ENCODE measurements around a stretch of chr13.

DNA sequence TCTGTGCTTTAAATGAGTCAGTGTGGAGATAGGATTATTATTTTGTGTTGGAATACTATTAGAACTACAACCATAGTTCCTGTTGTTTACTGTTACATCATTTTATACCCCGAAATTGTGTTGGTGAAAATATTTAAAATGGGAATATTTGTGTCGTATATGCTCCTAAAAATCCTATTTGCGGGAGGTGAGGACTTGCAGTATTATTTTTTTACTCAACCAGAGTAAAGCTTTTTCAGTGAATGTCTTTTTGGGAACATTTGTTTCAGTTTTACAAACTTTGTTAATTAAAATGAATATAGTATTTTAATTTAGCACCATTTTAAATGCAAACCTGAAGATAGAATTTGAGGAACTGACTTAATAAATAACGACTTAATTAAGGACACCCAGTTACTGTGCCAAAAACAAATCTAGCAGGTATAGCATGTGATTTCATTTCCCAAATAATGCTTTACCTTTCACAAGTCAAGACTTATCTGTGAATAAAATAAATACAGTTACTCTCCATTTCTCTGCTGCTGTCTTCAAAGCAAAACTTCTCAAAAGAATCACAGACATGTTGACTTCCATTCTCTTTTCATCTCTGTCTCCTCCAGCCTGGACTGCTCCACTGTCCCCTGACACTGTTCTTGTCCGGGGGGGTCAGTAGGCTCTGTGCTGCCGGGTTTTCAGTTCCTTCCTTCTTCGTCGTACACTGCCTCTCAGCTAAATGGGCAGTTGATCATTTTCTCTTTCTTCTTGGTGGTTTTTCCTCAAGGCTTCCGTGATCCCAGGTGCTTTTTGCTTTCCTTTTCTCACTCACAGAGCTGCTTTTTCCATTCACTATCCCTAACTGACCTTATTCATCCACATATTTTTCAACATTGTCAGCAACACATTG, 39.5 kb downstream of the METTL21C start:
- PRO-cap, 4 experiments: no peak in any of the 4 experiments
- RAMPAGE, long total RNA, 2 experiments: no peak in any of the 2 experiments

- PRO-cap, 4 experiments: peak in 2 of 4 experiments; most common plus-strand start chr13:102862449 (in 1)
- RAMPAGE, long total RNA, 2 experiments: no peak in any of the 2 experiments
Observed at GRCh38 chr13:102861881-102863182, 16.5 kb downstream of the ERCC5 start.

- PRO-cap, 4 experiments: no peak in any of the 4 experiments
- RAMPAGE, long total RNA, 2 experiments: no peak in any of the 2 experiments
Observed at GRCh38 chr13:103350805-103351583, 284.8 kb upstream of the SLC10A2 start.

GRCh38 chr13:104822491-104822987, 643.3 kb upstream of the DAOA start:
- PRO-cap, 4 experiments: no peak in any of the 4 experiments
- RAMPAGE, long total RNA, 2 experiments: no peak in any of the 2 experiments

DNA sequence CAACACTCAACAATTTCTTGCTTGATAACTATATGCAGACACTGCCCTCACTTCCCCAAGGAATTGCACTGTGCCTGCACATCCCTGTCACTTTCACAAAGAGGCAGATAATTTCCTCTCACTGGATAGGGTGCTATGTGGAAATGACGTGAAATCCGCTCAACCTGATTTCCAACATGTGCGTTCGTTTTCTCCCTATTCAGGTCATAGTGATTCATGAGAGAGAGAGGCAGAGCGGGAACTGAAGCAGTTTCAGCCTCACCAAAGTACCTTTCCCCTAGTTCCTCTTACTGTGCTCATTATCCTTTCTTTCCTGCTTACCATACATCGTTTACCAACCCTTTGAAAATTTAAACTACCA, 326.5 kb upstream of the DAOA start:
- PRO-cap, 4 experiments: no peak in any of the 4 experiments
- RAMPAGE, long total RNA, 2 experiments: no peak in any of the 2 experiments

GRCh38 chr13:106151842-106152491, 383.5 kb downstream of the EFNB2 start:
- PRO-cap, 4 experiments: no peak in any of the 4 experiments
- RAMPAGE, long total RNA, 2 experiments: no peak in any of the 2 experiments

DNA sequence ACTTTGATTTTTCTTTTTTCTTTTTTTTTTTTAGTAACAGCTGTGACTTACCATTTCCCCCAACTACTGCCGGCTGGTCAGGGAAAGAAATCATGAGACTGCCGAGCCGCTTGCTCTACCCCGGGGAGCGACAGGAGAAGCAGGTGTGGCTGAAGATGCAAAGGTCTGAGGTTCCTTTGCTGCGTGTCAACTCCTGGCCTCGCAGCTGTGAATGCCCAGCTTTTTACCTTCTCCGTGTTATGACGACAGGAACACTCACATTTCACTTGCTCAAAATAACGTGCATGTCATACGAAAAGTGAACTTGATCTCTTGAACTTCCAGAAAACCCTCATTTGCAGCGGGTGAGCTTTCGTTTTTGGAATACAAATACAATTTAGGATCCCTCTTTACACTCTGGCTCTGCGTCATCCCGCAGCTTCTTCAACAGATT, 117.9 kb downstream of the EFNB2 start:
- PRO-cap, 4 experiments: no peak in any of the 4 experiments
- RAMPAGE, long total RNA, 2 experiments: no peak in any of the 2 experiments

GRCh38 chr13:106522962-106523242, 12.6 kb downstream of the EFNB2 start:
- PRO-cap, 4 experiments: no peak in any of the 4 experiments
- RAMPAGE, long total RNA, 2 experiments: no peak in any of the 2 experiments

GRCh38 chr13:106550768-106551417, 15.4 kb upstream of the EFNB2 start:
- PRO-cap, 4 experiments: no peak in any of the 4 experiments
- RAMPAGE, long total RNA, 2 experiments: no peak in any of the 2 experiments

GRCh38 chr13:106623593-106624258, 55.8 kb upstream of the ARGLU1 start:
- PRO-cap, 4 experiments: no peak in any of the 4 experiments
- RAMPAGE, long total RNA, 2 experiments: no peak in any of the 2 experiments

GRCh38 chr13:106916841-106917156, 348.9 kb upstream of the ARGLU1 start:
- PRO-cap, 4 experiments: peak in 4 of 4 experiments; most common minus-strand start chr13:106917100 (in 4)
- RAMPAGE, long total RNA, 2 experiments: no peak in any of the 2 experiments

DNA sequence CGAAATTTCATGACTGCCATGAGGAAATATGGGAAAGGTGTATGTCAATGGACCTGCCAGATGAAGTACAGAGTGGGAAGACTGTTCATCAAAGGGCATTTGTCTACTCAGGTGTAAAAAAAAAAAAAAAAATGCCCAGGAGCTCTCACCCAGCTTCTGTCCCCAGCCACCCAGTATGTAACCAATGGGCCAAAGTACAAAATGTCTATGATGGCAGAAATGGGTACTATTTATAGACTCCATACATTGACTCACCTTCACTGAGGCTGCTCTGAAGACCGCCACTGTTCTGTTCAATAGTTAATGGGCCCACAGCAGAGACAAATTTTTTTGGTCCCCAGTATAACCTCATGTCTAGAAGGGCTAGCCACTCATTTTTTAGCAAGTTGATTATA, 127.9 kb upstream of the NALF1 start:
- PRO-cap, 4 experiments: no peak in any of the 4 experiments
- RAMPAGE, long total RNA, 2 experiments: no peak in any of the 2 experiments

DNA sequence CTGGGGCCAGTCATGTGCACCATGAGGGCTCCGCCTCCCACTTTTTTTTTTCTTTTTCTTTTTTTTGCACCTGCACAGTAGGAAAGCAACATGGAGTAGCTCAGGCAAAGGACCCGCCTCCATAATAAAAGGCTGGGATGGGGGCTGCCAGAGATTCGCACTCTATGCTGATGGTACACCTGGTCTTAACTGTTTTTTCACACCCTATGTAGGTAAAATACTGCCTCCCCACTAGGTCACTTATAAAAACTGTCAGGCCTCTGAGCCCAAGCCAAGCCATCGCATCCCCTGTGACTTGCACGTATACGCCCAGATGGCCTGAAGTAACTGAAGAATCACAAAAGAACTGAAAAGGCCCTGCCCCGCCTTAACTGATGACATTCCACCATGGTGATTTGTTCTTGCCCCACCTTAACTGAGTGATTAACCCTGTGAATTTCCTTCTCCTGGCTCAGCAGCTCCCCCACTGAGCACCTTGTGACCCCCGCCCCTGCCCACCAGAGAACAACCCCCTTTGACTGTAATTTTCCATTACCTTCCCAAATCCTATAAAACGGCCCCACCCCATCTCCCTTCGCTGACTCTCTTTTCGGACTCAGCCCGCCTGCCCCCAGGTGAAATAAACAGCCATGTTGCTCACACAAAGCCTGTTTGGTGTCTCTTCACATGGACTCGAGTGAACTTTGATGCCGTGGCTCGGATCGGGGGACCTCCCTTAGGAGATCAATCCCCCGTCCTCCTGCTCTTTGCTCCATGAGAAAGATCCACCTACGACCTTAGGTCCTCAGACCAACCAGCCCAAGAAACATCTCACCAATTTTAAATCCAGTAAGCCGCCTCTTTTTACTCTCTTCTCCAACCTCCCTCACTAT, 521.3 kb downstream of the IRS2 start:
- PRO-cap, 4 experiments: no peak in any of the 4 experiments
- RAMPAGE, long total RNA, 2 experiments: no peak in any of the 2 experiments

DNA sequence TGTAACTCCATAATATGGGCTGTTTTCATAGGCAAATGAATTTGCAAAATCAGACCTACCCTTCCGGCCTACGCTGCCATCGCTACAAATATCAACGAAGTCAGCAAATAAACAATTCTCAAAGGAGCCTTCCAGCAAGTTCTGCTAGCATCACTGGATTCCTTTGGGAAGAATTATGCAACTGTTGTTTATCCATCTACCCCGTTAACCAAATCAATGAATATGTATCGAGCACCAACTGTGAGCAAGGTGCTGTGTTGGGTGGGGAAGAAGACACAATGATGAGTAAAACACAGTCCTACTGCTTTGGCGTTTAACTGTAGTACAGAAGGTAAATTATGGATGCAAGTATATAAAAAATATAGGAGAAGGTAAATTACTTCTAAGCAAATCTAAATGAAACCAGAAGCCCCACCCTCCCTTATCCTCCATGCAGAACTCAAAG, 396.3 kb downstream of the IRS2 start:
- PRO-cap, 4 experiments: peak in 1 of 4 experiments; most common plus-strand start position 114 of the sequence (in 1); most common minus-strand start position 93 of the sequence (in 1)
- RAMPAGE, long total RNA, 2 experiments: no peak in any of the 2 experiments

GRCh38 chr13:109479963-109480645, 306.3 kb downstream of the IRS2 start:
- PRO-cap, 4 experiments: no peak in any of the 4 experiments
- RAMPAGE, long total RNA, 2 experiments: no peak in any of the 2 experiments

- PRO-cap, 4 experiments: peak in 4 of 4 experiments; most common plus-strand start chr13:109685149 (in 3); most common minus-strand start chr13:109684994 (in 3)
- RAMPAGE, long total RNA, 2 experiments: start-site peak on the plus strand in 1 of 2 experiments, at chr13:109685180-109685203 at its widest, 7 reads per replicate
Observed at GRCh38 chr13:109684269-109685255, 101.8 kb downstream of the IRS2 start.

GRCh38 chr13:109715844-109716503, 70.4 kb downstream of the IRS2 start:
- PRO-cap, 4 experiments: peak in 4 of 4 experiments; most common plus-strand start chr13:109716176 (in 4); most common minus-strand start chr13:109716030 (in 3)
- RAMPAGE, long total RNA, 2 experiments: no peak in any of the 2 experiments

DNA sequence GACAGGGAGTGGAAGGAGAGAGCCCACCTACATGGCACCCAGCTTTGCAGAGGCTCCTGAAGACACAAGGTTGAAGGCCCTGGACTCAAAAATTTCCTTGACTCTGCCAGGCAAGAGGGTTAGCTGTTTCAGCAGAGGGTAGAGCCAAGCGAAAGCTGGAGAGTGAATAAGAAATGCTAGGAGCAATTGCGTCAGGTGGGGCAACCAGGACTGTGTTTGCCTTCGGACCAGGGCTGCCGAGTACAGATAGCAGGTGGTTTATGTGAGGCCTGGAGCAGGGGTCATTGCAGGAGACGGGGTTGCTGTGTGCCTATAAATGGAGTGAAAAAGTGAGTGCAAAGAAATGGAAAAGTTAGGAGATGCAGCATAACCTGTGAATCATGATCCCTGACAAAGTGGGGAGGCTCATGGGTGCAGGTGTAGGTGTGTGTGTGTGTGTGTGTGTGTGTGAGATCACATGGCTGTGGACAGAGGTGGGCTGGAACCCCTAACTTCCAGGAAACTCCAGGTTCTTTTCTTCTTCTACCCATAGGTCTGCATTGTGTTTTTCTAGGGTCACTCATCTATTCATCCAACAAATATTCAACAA, 59.0 kb downstream of the IRS2 start:
- PRO-cap, 4 experiments: peak in 3 of 4 experiments; most common plus-strand start position 273 of the sequence (in 1); most common minus-strand start position 218 of the sequence (in 3)
- RAMPAGE, long total RNA, 2 experiments: no peak in any of the 2 experiments

- PRO-cap, 4 experiments: no peak in any of the 4 experiments
- RAMPAGE, long total RNA, 2 experiments: no peak in any of the 2 experiments
Observed at GRCh38 chr13:109764158-109764567, 22.2 kb downstream of the IRS2 start.

DNA sequence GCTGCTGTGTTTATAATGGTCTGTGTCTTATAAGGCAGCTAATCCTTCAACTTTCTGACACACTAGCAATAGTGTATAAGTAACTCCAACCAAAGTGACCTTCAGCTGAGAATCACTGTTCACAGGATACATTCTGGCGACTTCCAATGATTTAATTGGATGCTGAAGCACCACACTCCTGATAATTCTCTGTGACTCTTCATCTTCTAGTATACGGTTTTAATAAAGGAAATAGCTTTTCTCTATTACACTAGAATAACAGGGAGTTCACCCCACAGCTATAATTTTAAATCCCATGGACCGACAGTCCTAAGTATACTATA, 6.1 kb downstream of the IRS2 start:
- PRO-cap, 4 experiments: peak in 1 of 4 experiments; most common plus-strand start position 146 of the sequence (in 1); most common minus-strand start position 114 of the sequence (in 1)
- RAMPAGE, long total RNA, 2 experiments: no peak in any of the 2 experiments